ENCODE measurements around a stretch of chr5.

DNA sequence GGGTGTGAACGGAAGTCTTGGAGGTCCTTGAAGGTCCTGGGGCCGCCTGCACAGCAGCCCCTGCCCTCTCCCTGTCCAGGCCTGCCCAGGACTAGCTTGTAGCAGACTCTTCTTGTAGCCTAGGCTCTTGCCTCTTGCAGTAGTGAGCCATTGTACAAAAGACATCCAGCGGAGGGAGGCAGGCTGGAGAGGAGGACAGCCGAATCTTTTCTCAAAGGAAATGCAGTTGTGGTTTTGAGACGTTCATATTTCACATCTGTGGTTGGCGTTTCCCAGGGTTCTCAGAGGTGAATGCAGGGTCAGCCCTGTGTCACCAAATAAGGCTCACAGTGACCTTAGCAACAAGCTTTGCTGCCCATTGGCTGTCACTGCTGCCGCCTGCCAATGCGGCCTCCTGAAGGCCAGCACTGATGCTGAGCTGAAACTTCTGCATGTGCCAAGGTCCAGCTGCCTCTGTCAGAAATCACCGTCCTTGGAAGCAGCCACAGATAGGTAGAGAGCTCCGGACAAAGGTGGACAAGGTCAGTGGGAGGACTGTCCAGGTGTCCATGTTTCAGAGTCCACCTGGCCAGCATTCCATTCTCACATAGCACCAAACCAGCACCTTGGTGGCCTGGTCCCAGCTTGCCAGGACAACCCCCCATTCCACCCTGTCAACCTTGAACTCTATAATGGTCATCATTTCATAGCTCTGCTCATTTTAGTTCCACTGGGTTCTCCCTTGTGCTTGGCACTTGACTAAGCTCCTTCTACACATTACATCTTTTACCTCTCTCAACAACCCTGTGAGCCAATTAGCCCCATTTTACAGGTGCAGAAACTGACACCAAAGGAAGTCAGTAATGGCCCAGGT is 23.7 kb downstream of the IRF1 start:
- PRO-cap = no peak
CAGE:
- cytosol, long polyA minus RNA = no peak
- cytosol, long polyA plus RNA = no peak
- long polyA plus RNA = no peak
- nucleus, long polyA minus RNA = no peak
- nucleus, long polyA plus RNA = no peak

DNA sequence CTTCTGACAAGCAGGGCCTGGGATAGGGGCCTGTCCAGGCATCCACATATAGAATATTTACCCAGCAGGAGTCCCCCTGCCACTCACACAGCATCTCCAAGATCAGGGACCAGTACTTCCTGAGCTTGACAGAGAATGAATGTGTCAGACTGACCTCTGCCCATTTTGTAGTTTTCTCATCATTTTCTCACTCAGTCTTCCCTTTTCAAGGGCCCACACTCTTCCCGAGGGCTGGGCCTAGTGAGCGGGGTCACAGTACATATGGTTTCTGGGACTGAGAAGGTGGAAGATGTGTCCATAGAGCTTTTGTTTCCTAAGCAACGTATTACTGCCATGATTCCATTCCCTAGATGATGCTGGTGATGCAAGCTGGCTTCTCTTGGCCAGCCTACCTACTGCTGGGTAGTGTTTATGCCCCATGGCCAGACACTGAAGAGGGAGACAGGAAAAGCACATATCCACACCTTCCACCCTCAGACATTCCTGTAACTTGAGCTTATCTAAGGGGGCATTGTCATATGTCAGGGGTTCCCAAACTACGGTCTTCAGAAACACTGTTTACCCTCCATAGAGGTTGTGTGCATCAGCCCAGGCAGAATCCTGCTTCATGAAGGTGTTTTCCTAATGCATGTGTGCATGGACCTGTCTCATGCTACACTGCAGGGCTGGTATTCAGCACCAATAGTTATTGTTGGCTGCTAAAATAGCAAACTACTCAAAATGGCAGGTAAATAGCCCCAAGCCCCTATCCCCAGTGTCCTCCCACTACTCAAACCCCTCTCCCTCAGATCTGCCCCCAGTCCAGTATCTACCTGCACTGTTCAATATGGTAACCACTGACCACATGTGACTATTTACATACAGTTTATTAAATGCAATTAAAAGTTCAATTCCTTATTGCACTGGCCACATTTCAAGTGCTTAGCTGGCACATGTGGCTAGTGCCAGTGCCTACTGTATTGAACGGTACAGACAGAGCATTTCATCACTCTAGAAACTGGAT is 9.5 kb downstream of the IRF1 start:
- PRO-cap = no peak
CAGE:
- cytosol, long polyA minus RNA = no peak
- cytosol, long polyA plus RNA = no peak
- long polyA plus RNA = no peak
- nucleus, long polyA minus RNA = no peak
- nucleus, long polyA plus RNA = no peak

DNA sequence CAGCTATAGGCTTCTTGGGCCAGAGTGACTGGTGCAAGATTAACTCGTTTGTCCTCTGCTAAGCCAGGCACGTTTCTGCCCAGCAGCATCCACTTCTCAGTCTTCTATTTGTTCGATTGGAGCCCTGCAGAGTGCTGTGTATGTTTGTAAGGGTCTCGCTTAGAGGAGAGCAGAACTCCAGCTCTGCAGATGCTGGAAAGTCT is 1.7 kb downstream of the IRF1 start:
- PRO-cap = no peak
CAGE:
- cytosol, long polyA minus RNA = no peak
- cytosol, long polyA plus RNA = no peak
- long polyA plus RNA = no peak
- nucleus, long polyA minus RNA = no peak
- nucleus, long polyA plus RNA = no peak

GRCh38 chr5:132489347-132489855 is 1.2 kb downstream of the IRF1 start:
- PRO-cap = no peak
CAGE:
- cytosol, long polyA minus RNA = no peak
- cytosol, long polyA plus RNA = no peak
- long polyA plus RNA = no peak
- nucleus, long polyA minus RNA = no peak
- nucleus, long polyA plus RNA = no peak

DNA sequence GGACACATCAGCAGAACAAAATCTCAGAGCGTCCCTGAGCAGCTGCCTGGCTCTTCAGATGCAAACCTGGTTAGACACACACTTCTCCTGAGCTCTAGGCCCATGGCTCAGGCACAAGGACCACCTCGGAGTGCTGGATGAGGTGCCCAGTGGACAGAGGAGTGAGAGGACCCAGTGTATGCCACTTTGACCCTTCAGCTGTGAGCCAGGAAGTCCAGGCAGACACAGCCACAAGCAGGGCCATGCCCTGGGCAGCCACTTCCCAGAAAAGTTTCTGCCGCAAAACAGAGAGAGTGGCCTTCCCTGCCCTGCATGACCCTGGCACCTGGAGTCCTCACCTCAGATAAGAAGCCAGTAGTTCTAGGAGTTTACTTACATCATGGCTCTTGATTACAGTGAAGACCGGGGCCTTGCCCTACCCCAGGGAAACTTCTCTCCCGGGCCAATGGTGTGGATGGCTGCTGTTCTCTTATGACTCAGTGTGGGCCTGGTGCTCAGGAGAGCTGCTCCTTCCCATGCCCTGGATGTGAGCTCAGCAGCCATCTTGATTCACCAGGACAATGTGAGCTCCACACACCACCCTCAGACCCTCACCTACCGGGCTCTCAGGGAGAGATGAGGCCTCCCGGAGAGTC is 11.4 kb upstream of the IRF1 start:
- PRO-cap = no peak
CAGE:
- cytosol, long polyA minus RNA = no peak
- cytosol, long polyA plus RNA = no peak
- long polyA plus RNA = no peak
- nucleus, long polyA minus RNA = no peak
- nucleus, long polyA plus RNA = no peak

GRCh38 chr5:132562345-132563168 is 5.8 kb downstream of the RAD50 start:
- PRO-cap = no peak
CAGE:
- cytosol, long polyA minus RNA = no peak
- cytosol, long polyA plus RNA = no peak
- long polyA plus RNA = no peak
- nucleus, long polyA minus RNA = no peak
- nucleus, long polyA plus RNA = no peak

DNA sequence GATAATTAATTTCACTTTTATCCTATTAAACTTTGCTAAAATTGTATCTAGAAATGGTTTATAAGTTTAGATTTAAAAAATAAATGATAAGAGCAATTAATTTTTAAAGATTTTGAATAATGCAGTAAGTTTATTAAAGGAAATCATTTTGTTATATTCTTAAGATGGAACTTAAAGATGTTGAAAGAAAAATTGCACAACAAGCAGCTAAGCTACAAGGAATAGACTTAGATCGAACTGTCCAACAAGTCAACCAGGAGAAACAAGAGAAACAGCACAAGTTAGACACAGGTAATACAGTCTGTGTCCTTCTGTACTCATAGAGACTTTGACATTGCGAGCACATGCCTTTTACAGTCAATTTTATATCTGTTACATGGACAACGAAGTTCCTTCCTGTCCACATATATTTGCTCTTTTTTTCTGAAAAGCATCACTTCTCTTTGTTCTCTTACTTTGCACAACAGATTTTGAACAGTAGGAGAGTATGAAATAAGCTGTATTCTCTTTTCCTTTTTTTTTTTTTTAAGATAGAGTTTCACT is 47.0 kb downstream of the RAD50 start:
- PRO-cap = no peak
CAGE:
- cytosol, long polyA minus RNA = no peak
- cytosol, long polyA plus RNA = no peak
- long polyA plus RNA = no peak
- nucleus, long polyA minus RNA = no peak
- nucleus, long polyA plus RNA = no peak

DNA sequence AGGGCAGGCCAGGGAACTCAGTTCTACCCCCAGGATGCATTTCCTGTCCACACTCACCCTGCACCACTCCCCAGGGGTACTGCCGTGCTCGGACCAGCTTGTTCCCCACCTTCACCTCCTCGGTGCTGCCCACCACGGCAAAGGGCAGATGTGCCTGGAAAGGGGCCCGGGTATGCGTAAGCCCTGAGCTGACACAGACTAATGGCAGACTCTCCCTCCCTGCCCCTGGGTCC is 14.4 kb downstream of the CCNI2 start:
- PRO-cap = no peak
CAGE:
- cytosol, long polyA minus RNA = no peak
- cytosol, long polyA plus RNA = no peak
- long polyA plus RNA = no peak
- nucleus, long polyA minus RNA = no peak
- nucleus, long polyA plus RNA = no peak

- PRO-cap = bidirectional peak, plus-strand start at chr5:132776469, minus-strand start at chr5:132776386
CAGE:
- cytosol, long polyA minus RNA = no peak
- cytosol, long polyA plus RNA = no peak
- long polyA plus RNA = no peak
- nucleus, long polyA minus RNA = start-site peak on the minus strand at chr5:132776233-132776351, 14 reads
- nucleus, long polyA plus RNA = no peak
Measured at GRCh38 chr5:132775900-132776729, 924 bp downstream of the SEPTIN8 start.

DNA sequence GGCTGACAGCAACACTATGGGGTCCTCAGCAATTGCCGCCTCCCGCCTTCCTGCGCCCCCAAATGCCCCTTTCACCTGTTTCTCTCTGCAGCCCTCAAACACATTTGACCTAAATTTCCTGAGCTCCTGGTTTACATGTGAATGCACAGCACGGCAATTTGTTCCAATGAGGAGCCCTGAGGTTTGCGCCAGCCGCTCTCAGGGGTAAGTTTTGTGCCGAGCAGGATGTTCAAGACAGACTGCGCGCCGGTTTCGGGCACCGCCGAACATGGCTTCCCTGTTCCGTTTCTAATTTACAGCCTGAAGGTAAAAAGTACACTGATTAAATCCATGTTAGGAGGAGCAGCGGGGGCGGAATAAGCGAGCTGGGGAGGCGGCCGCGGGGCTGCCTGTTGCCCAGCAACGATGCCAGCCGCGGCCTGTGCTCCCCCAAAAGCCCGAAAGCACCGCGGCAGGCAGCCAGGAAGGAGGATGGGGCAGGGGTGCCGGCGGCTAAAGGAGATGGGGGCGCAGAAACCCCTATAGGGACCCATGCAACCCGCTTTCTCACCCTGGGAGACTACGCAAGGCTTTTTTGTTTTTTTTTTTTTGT is 6.3 kb downstream of the SOWAHA start:
- PRO-cap = no peak
CAGE:
- cytosol, long polyA minus RNA = no peak
- cytosol, long polyA plus RNA = no peak
- long polyA plus RNA = no peak
- nucleus, long polyA minus RNA = no peak
- nucleus, long polyA plus RNA = no peak

GRCh38 chr5:132822744-132823963 is 7.3 kb downstream of the SHROOM1 start:
- PRO-cap = no peak
CAGE:
- cytosol, long polyA minus RNA = no peak
- cytosol, long polyA plus RNA = no peak
- long polyA plus RNA = no peak
- nucleus, long polyA minus RNA = no peak
- nucleus, long polyA plus RNA = no peak

DNA sequence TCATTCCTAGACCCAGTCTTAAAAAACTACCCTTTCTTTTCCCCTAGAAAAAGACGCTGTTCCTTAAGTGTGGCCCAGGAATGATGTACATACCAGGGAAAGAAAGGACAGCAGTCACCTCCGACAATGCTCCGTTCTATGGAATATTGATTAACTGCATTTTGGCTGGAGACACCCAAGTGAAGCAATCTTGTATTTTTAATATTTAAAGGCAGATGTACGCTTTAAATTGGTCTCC is 814 bp downstream of the LEAP2 start:
- PRO-cap = no peak
CAGE:
- cytosol, long polyA minus RNA = no peak
- cytosol, long polyA plus RNA = no peak
- long polyA plus RNA = no peak
- nucleus, long polyA minus RNA = no peak
- nucleus, long polyA plus RNA = no peak

DNA sequence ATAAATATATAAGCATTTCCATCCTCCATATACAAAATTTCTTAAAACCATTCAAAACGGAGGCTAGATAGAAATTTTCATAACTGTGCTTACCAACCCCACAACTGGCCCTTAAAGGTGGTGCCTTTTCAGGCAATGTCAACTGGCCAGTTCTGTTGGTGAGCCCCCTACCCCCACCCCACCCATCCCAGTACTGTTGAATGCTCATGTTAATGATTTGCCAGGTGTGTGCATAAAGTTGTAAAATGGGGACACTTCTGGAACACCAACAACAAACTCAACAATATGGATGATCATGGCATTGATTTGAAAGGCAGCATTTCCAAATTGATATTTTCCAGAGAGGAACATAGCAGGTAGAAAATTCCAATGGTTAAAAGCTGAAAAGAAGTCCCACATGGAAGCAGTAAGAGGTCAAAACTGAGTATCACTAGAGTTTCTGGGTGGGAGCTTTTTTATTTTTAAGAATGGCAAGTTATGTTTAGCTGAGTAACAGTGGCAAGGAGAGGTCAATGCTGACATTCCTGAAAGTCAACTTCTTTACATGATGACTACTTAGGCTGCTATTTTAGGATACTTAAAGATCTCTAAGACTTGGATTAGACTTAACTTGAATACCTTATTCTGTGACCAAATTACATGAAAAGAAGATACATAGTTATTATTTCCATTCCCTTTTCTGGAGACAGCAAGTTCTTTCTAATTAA is 2.7 kb downstream of the LEAP2 start:
- PRO-cap = no peak
CAGE:
- cytosol, long polyA minus RNA = no peak
- cytosol, long polyA plus RNA = no peak
- long polyA plus RNA = no peak
- nucleus, long polyA minus RNA = no peak
- nucleus, long polyA plus RNA = no peak

GRCh38 chr5:132936873-132937328 is 26.5 kb downstream of the AFF4 start:
- PRO-cap = no peak
CAGE:
- cytosol, long polyA minus RNA = no peak
- cytosol, long polyA plus RNA = no peak
- long polyA plus RNA = no peak
- nucleus, long polyA minus RNA = start-site peak on the minus strand at chr5:132937115-132937144, 369 reads
- nucleus, long polyA plus RNA = no peak

DNA sequence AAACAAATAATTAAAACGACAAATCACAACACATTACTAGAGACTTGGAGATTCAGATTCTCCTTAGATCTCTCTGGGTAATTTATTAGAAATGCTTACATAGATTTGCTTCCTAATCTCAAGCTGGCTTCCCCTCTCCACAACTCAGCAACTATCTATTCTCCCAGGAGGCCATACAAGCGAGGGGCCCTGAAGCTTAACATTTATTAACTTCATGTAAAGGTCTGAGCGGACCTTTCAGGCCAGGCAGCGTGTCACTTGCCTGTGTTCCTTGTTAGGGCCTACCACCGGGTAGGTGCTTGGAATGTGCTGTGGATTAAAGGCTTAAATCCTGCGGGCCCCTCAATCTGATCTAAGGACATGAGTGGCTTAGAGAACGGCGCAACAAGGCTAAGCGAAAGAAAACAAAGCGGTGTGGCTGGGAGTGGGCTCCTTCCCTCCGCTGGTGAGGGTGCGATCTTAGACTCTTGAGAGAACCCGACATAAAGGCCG is 735 bp upstream of the HSPA4 start:
- PRO-cap = no peak
CAGE:
- cytosol, long polyA minus RNA = no peak
- cytosol, long polyA plus RNA = no peak
- long polyA plus RNA = no peak
- nucleus, long polyA minus RNA = no peak
- nucleus, long polyA plus RNA = no peak

- PRO-cap = no peak
CAGE:
- cytosol, long polyA minus RNA = no peak
- cytosol, long polyA plus RNA = no peak
- long polyA plus RNA = no peak
- nucleus, long polyA minus RNA = no peak
- nucleus, long polyA plus RNA = no peak
Measured at GRCh38 chr5:133869258-133869847, 99.1 kb downstream of the C5orf15 start.

DNA sequence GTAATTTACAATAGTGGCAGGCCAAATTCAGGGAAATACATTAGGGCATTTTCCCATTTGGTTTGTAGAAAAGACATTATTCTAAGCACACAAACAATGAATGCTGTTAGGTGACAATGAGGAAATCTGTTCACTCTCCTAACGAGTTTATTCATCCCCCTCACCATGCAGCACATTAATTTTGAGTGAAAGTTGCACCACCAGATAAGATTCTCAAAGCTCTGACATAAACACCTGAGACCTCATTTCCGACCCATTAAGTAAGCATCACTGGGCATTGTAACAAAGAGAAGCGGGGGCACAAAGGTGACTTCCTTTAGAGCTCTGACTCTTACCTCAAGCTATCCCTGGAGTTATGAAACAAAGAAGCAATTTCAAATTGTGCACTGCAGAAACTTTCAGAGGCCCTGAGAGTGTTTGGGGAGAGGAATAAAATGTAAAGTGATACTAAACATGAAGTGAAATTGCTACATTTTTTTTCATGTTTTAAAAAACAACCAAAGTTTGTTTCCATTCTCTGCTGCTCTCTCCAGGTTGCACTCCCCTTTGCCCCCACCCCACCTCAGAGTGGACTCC is 29.5 kb downstream of the C5orf15 start:
- PRO-cap = no peak
CAGE:
- cytosol, long polyA minus RNA = no peak
- cytosol, long polyA plus RNA = no peak
- long polyA plus RNA = no peak
- nucleus, long polyA minus RNA = no peak
- nucleus, long polyA plus RNA = no peak

- PRO-cap = no peak
CAGE:
- cytosol, long polyA minus RNA = no peak
- cytosol, long polyA plus RNA = no peak
- long polyA plus RNA = no peak
- nucleus, long polyA minus RNA = no peak
- nucleus, long polyA plus RNA = no peak
Measured at GRCh38 chr5:133994902-133995234, 9.9 kb downstream of the VDAC1 start.

- PRO-cap = bidirectional peak, plus-strand start at chr5:134005387, minus-strand start at chr5:134005357; bidirectional peak, plus-strand start at chr5:134005693, minus-strand start at chr5:134005614
CAGE:
- cytosol, long polyA minus RNA = no peak
- cytosol, long polyA plus RNA = no peak
- long polyA plus RNA = no peak
- nucleus, long polyA minus RNA = no peak
- nucleus, long polyA plus RNA = no peak
Measured at GRCh38 chr5:134005187-134006129, 683 bp upstream of the VDAC1 start.

GRCh38 chr5:134098525-134099013 is 15.9 kb upstream of the TCF7 start:
- PRO-cap = no peak
CAGE:
- cytosol, long polyA minus RNA = no peak
- cytosol, long polyA plus RNA = no peak
- long polyA plus RNA = no peak
- nucleus, long polyA minus RNA = no peak
- nucleus, long polyA plus RNA = no peak

All from endothelial cell of umbilical vein (primary cell).